Duodenum (tissue), 1 donor: ENCODE measurements around the genes LRRC8D and BARHL2.

DNA sequence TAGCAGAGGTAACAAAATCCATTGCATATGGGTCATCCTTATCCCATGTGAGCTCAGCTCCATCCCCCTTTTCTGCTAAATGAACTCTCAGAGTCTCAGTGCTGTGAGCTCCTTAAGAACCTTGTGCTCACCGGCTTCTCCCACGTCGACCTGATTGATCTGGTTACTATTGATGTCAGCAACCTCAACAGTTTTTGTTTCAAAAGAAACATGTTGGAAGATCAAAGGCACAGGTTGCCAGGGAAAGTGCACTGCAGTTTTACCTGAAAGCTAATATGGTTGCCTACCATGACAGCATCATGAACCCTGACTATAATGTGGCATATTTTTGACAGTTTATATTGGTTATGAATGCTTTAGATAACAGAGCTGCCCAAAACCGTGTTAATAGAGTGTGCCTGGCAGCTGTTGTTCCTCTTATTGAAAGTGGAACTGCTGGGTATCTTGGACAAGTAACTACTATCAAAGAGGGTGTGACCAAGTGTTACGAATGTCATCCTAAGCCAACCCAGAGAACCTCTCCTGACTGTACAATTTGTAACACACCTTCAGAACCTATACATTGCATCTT is 131.4 kb downstream of the HS2ST1 start:
- PRO-cap, result bidirectional peak, plus-strand start at position 232 of the sequence, minus-strand start at position 152 of the sequence

DNA sequence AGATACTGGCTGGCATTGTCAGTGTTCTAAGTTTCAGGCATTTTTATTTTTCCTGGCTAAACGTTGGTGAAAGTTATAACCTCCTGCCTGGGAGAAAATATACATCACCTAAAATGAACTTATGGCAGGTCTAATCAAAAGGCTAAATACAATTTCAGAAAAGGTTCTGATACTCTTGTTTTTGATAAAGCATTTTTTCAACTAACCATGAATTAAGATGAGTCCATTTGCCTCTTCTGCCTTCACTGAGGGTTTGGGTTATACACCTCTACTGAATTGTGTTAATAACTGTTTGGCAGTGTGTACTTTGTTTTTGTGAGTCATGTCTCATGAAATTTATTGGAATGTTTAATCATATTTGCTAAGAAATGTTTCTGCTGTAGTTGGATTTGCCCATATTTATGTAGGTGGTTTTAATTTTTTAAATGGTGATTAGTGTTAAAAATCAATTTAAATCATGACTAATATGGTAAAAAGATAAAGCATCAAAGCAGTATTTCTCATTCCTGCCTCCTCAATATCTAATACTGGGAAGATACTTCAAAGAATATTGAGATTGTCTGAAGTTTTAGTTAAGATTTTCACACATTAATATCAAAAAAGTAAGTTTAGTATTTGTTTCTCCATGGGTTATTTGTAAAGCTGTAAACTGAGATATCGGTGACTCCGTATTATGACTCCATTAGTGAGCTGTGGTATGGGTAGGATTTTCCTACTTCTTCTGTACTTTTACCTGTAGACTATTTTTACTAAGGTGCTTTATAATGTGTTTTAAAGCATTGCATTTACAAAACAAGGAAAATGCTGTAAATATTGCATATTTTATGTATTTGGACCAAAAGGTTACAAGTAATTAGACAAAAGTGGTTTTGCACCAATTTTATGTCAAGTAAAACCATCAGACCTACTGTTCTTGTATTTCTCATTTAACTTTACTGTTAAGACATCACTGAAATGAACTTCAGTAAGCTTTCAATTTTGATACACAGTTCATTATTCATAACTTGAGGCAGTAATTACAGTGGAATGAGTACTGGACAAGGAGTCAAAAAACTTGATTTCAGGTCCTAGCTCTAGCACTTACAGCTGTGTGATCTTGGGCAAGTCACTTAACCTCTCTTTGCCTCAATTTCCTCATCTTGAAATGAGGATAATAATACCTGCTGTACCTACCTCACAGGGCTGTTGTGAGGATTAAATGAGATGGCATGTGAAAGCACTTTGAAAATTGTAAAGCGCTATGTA is 190.8 kb downstream of the HS2ST1 start:
- PRO-cap, result no peak

DNA sequence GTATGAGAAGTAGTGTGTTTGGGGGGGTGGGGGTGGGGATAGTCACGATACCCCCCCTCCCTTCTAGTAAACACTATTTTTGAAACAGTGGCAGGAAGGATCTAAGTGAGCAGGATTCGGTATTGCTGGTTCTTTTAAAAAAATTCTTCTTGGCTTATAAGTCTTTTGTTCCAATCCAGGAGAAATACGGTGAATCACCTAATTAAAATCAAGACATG is 805 bp downstream of the LMO4 start:
- PRO-cap, result no peak

- PRO-cap, result no peak
Observed at GRCh38 chr1:87786729-87787285, 458.1 kb downstream of the LMO4 start.

DNA sequence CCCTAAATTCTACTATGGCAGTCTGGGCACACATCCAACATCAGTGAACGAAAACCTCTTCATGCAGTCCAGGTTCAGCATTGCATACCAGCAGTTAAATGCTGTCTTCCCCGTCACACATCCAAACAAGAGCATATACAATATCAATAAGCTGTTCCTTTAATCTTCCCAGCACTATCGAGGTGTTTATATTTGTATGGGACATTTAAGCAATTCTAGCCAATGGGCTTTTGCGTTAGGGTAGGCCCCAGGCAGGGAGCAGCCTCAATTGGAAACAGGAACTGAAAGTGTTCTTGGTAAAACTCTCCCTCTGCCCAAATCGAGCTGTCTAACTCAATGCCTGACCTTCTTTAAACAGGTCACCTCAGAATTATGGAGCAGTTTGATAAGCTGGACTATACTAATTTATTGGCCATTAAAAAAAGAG is 497.9 kb downstream of the LMO4 start:
- PRO-cap, result no peak

DNA sequence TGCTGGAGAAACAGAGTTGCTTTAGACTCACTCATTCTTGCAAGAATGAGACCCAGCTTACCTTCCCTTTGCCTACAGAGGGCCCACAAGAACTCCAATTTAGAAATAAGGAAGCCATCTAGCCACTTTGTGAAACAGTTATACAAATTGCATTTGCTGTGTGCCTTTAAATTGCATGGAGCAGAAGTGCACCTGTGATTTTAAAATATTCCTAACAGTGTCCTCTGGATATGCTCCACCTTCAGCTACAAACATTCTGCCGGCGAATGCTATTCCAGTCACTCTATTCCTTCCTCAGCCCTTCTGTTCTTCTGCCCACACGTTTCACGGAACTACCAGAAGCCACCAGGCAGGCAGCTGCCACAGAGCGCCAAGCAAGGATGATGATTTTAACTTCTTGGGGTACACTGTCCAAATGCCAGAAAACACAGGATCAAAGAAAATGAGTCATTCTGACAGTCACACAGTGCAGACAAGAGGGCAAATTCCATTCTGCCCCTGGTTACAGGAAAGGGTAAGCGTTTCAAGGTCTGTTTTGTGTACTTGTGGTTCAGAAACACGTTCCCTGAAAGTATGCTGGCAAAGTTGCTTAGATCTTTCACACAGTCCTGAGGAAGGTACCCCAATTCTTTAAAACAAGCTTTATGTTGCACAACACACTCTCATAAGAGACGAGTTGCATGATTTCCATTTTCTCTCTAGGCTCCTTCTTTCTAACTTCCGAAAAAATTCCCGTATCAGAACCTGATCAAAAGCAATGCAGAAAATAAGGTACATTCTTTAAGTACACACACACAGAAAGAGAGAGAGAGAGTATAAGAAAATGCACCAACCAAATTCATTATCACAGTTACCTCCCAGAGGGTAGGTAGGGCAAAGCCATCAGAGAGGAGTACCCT is 508.4 kb upstream of the PKN2 start:
- PRO-cap, result no peak

- PRO-cap, result no peak
Observed at GRCh38 chr1:88341338-88341938, 342.6 kb upstream of the PKN2 start.

DNA sequence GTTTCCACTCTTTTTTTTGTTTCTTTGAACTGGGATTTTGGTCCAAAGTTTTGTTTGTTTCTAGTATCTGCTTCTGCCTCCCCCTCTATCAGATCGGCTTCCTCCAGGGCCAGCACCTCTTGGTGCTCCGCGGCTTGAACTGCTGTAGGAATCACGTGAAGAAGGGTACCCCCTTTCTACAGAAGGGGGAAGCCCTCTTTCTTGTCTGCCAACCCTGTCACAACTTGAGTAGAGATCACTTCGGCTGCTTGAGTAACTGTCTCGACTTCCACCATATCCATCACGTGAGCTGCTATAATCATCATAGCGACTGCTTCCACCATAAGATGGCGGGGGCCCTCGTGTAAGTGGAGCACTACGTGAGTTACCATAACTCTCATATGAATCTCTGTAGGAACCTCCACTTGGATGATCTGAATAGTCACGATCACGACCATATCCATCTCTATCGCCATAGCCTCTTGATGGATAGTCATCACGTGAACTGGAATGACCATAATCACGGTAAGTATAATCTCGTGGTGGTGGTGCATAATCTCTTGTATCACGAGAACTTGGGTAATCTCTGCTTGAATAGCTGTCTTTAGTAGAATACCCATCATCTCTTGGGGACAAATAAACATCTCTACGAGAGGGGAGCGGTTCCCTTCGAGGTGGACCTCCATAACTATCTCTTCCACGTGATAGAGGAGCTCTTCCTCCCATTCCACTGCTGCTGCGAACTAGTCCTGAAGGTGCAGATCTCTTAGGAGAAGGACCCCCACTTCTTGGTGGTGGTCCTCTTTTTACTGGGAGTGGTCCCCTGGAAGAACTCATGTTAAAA is 9.6 kb downstream of the KYAT3 start:
- PRO-cap, result no peak

GRCh38 chr1:89127730-89128087 is 1.8 kb upstream of the GBP2 start:
- PRO-cap, result no peak

DNA sequence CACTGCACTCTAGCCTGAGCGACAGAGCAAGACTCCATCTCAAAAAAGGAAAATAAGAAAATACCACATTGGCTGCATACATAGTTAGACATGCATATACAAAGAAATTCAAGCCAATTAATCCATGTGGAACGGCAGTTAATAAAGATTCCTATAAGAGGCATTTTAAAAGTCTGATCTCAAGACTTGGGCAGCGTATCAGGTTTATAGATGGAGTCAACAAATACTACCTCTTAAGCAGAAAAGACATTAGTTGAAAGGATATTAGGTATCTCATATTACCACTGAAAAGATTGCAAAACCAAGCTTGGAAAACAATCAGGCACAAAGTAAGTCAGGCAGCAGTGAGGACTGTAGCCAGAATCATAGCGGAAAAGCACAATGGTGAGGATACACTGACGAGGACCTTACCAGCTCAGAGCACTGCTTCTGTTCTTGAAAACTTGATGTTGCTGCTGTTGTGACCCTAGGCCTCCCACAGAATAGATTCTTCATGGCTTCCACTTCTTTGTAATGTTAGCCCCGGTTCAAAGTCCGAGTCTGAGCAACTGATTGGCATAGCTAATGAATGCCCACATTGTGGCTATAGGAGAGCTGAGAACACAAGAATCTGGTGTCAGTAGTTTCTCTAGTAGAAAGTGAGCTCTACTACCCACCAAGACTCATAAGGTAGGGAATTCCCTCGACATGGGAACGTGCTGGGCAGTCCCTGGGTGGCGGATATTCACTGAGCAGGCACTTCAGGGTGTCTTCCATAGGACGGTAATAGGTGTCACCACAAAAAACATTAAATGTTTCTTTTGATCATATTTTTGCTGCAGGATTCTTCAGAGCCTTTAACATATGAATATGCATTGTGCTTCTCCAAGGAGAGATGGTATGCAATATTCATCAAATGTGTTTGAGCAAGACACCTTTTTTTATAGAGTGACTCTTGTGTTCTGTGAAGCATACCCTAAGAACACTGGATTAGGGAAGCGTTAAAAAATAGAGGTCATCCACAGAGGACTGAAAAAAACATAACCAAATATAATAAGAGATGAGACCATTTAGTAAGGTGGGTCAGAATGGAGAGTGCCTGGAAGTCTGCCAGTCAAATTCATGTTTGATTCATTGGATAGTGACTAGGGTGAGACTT is 45.1 kb upstream of the LRRC8C start:
- PRO-cap, result no peak

DNA sequence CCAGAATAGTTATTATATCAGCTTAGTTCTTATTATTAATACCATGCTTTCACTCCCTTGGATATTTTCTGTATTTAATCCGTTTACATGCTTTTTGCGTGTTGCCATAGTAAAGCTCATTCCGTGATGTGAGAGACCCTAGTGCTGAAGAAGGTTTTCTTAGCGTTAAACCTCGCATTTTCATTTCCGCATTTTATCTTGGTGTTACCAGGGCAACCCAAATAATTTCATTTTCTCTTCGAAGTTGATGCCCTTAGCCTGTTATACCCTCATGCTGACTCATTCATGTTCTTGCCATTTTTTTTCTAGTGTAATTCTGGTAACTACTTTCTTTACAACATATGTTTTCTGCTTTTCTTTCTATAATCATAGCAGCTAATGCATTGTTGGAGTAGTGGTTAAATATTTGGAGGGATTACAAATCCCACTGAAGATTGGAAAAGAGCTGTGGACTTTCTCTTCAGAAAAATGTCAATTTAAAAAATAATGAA is 37.3 kb downstream of the LRRC8C start:
- PRO-cap, result no peak

- PRO-cap, result no peak
Observed at GRCh38 chr1:89754370-89754981, 66.4 kb upstream of the LRRC8D start.

- PRO-cap, result no peak
Observed at GRCh38 chr1:89763298-89763960, 57.4 kb upstream of the LRRC8D start.

GRCh38 chr1:89820937-89821824 is at the start of gene LRRC8D:
LRRC8D (plus strand) TSS chr1:89821032.
- PRO-cap, result bidirectional peak, plus-strand start at chr1:89821032, minus-strand start at chr1:89820858; bidirectional peak, plus-strand start at chr1:89821212, minus-strand start at chr1:89821131; bidirectional peak, plus-strand start at chr1:89821943, minus-strand start at chr1:89821635

GRCh38 chr1:89869143-89869651 is 48.4 kb downstream of the LRRC8D start:
- PRO-cap, result no peak

GRCh38 chr1:89872072-89872636 is 51.3 kb downstream of the LRRC8D start:
- PRO-cap, result no peak

DNA sequence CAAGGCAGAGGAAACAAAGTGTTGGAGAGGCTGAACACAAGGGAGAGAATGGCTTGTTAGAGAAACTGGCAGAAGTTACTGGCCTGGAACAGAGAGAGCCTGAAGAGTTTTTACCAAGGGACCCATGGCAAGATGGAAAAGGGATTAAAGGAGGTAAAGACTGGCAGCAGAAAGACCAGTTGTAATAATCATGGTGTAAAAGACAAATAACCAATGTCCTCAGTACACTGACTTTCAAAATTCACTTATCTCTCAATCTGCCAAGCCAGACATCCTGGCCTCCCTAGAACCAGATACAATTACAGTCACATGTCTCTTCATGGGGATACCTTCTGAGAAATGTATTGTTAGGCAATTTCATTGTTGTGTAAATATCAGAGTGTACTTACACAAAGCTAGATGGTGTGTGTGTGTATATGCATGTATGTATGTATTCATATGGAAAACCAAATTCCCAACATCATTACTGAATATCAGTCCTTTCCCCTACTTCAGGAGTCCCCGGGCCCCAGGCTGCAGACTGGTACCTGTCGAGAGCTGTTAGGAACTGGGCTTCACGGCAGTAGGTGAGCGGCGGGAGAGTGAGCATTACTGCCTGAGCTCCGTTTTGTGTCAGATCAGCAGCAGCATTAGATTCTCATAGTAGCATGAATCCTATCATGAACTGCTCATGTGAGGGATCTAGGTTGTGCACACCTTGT is 65.4 kb upstream of the ZNF326 start:
- PRO-cap, result no peak

DNA sequence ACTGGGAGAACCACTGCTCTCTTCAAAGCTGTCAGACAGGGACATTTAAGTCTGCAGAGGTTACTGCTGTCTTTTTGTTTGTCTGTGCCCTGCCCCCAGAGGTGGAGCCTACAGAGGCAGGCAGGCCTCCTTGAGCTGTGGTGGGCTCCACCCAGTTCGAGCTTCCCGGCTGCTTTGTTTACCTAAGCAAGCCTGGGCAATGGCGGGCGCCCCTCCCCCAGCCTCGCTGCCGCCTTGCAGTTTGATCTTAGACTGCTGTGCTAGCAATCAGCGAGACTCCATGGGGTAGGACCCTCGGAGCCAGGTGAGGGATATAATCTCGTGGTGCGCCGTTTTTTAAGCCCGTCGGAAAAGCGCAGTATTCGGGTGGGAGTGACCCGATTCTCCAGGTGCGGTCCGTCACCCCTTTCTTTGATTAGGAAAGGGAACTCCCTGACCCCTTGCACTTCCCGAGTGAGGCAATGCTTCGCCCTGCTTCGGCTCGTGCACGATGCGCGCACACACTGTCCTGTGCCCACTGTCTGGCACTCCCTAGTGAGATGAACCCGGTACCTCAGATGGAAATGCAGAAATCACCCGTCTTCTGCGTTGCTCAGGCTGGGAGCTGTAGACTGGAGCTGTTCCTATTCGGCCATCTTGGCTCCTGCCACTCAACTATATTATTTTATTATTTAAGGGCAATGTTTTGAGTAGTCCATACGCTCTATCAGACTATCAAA is 67.9 kb downstream of the ZNF326 start:
- PRO-cap, result no peak

DNA sequence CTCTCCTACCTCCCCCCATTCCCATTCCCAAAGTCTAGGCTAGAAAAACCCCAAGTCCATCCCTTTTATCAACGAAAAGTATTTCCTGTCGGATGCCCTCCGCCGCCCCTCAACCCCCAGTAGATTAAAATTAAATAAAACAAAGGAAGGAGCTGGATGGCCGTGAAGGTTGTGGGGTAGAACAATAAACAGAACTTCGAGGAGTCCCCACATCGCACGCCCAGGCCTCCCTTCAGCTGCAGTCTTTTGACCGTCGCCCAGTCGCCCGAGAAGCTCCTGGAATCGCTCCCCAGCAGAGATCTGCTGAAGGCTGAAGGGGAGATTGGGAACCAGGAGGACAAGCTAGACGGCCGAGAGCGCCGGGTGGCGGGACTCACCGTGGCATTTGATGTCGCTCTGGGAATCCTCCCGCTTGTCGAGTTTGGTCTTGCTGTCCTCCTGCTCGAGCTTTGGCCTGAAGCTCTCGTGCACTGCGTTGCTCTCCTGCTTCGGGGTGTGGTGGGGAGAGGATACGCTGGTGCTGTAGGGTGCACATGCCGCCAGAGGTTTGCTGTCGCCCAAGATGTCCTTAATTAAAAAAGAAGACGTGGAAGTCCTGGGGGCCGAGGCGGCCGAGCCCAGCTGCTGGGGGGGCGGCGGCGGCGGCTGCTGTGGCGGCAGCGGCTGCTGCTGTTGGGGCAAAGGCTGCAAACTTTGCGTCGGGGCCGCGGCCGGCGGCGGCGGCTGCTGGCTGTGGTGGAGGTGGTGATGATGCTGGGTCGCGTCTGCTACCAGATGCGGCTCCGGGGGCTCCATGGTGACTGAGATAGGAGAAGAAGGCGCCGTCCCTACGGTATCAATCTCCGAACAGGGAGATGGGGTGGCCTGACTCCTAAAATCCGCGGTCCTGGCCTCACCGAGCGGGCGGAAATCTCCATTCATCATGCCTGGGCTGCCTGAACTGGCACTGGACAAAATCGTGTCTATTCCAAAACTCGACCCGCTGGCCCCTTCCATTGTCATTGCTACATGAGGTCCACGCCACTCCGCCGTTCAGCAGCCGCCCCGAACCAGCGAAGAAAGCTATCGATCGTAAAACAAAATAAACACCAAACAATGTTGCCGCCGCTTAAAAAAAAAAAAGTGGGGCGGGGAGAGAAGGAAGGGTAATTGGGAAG is at the start of gene BARHL2:
TSS of gene BARHL2 (minus strand) at position 1,109 of the 1,157 bp plus-strand sequence.
- PRO-cap, result no peak

DNA sequence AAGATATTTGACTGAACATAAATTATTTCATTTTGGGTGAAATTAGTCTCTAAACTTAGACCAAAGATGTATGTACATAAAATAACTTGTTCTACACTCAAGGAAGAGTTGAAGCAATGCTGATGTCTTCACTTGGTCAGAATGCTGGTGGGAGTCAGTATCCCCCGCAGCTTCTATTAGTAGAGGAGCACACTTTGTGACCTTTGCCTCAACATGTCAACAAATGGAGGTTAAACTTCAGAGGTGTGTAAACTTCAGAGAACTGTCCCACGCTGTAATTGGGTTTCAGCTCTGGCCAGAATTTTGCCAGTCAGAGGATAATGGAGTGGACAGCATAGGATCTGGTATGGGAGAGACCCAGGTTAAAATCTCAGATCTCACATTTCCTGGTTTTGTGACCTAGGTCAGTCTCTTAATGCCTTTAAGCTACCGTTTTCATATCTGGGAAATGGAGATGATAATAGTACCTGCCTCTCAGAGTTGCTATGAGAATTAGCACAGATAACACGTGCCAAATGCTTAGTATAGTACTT is 107.6 kb upstream of the ZNF644 start:
- PRO-cap, result no peak